Aortic smooth muscle cell (primary cell): ENCODE results near the genes C1QL4 and COX14.

DNA sequence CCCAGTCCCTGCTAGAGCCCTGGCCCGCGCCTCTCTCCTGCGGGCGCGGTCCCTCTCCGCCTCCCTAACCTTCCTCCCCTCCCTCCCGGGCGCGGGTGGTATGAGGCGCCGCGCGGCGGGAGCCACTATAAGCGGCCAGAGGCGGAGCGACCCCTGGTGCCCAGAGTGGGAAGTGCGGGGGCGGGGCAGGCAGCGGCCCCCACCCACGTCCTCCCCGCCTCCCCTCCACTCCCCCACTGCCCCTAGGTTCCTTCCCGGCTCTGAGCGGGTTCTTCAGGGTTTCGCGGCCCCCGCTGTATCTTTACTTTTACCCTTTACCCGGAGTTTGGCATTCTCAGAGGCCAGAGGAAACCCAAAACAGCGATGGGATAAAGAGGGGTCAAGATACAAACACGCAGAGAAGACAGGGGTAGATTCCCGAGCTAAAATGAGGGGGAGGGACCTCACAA is at the start of gene C1QL4:
C1QL4 (minus strand) TSS at position 102 of the 449 bp plus-strand sequence.
- RRBS: 2% methylated on average over 6 of the region's 31 CpGs

DNA sequence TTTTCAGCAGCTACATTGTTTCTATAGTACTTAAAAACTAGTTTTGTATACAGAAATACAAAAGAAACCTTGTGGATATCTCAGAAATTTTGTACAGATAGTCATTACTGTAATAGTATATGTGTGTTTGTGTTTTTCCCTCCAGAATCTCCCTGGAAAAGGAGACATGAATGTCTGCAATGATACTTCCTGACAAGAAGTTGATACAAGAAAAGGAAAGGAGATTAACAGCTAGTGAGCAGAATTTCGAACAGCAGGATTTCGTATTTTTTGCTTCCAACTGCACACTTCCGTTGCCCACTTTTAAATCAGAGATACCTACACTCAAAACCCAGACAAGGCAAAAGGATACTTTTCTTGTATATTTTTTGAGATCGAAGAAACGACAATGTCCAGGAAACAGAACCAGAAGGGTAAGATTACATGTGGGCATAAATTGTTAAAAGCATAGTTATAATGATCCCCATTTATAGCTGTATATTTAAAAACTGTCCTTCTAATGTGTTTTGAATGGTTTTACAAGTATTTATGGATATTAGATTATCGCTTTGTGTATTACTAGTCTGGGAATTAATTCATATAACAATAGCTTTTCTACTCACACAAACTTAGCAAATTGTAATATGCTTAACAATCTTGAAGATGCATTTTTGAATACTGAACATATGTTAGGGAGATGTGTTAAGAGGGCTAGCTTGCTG is 78.1 kb upstream of the KCNH3 start:
- RRBS: no CpG with 5 or more reads among the region's 6 CpGs

DNA sequence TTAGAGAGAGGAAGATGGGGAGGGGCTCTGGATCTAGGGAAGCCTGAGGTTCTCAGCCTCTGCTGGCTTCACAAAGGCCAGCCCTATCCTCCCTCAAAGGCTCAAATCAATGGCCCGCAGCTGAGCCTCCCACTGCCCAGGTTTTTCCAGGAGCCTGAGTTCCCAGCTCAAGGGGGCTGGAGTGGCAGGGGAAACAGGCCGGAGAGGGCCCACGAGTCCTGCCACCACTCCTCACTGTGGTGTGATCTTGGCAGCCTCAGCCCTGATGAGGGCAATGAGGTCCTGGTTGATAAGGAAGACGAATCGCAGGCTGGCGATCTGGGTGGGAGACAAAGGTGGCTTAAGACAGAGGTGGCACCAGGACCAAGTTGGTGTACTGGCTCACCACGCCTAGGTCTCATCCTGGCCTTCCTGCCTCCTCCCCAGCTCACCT is 9.5 kb downstream of the MCRS1 start:
- RRBS: no CpG with 5 or more reads among the region's 7 CpGs

DNA sequence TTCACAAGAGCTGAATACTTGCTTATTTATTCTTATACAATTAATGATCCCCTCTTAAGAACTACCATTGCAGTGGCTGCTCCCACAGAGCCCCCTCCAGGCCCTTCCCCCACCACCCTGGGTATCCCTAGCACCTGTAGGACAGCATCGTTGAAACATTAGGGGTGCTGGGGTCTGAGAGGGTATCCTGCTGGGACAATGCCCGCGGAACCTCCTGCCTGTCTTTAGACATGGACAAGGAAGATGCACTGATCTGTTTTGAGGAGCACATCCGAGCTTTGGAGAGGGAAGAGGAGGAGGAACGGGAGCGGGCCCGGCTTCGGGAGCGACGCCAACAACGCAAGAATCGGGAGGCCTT is 13.1 kb downstream of the PRPF40B start:
- RRBS: no CpG with 5 or more reads among the region's 12 CpGs

DNA sequence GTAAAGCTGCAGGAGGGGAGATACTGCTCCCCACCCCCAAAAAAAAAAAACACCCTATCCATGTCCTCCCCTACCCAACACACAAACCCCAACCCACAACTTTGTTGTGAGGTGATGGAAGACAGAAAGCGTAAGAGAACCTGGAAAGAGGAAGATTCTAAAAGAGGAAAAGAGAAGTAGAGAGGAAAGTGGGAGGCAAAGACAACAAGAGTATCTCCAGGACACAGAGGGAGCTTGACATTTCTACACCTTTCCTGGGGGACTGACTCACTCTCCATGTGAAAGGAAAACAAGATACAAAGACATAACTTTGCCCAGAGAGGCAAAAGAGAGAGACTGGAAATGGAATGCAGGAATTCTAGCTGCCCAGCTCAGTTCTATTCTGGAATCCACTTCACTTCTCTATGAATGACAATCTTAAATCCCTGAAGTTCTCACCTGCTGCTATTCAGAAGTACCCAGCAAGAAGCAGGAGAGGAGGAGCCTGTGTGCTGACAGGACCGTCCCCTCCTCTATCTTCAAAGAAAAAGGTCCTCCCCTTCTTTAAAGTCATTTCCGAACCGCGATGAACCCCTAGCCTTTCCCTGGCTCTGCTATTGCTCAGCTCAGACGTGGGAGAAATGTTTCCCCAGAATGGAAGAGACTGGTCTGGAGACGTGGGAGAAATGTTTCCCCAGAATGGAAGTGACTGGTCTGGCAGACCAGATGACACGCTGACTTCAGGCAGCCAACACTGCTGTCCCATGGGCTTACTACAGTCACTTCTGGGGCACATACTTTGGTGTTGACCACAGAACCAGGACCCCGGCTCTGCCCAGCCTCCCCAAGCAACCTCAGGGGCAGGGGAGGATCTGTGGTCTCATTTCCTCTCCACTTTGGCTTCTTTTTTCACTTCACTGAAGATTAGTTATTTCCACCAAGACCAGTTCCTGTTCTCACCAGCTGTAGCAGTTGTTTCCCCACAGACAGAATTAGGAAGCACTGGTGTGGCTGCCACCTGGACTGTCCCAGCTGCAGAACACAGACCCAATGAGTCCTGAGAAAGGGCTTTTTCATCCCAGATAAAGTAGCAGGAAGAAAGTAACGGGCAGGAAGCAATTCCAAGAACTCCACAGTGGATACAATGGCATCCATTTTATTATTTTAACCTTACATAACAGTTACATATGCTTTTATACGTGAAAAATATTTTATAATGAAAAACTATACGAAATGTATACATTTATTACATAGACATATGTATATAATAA is 8.3 kb downstream of the FMNL3 start:
- RRBS: no CpG with 5 or more reads among the region's 12 CpGs

DNA sequence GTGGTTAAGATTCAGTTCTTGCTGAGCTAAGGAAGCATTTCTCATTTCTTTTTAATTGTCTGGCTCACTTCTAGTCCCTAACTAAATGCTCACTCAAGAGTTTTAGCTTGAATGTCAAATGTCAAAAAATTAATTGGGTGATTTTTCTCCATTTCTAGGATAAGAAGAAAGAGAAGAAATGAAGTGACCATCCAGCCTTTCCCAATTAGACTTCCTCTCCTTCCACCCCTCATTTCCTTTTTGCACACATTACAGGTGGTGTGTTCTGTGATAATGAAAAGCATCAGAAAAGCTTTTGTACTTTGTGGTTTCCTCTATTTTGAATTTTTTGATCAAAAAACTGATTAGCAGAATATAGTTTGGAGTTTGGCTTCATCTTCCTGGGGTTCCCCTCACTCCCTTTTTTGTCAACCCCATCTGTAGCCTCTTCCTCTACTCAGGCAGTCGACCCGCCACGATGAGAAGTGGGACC is 21.4 kb downstream of the TMBIM6 start:
- RRBS: no CpG with 5 or more reads among the region's 3 CpGs

GRCh38 chr12:49795014-49795424 is 33.2 kb downstream of the NCKAP5L start:
- RRBS: no CpG with 5 or more reads among the region's 16 CpGs

DNA sequence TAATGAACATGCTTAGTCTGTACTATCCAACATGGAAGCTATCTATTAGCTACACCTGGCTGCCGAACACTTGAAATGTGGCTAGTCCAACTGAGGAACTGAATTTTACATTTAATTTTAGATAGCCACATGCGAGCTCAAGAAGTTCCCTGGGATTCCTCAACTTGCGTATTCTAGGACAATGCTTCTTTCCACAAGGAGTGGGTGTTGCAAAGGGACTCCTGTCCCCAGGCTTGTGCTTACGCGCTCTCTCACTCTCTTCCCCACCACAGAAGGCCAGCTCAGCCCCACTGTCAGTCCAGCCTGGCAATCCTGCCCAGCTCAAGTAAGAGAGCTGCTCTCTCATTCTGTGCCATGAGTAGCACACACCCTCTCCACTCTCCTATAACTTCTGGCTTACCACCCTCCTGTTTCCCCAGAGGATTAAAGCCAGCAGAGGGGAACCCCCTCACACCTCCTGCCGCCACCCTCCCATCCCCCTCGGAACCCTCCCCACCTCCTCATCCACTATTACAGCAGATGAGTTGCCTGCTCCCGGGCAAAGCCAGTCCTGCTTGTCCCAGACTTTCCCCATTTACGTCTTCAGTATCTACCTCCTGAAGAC is 17.1 kb downstream of the NCKAP5L start:
- RRBS: no CpG with 5 or more reads among the region's 9 CpGs

GRCh38 chr12:49838371-49838953 is 4.4 kb downstream of the BCDIN3D start:
- RRBS: no CpG with 5 or more reads among the region's 10 CpGs

- RRBS: no CpG with 5 or more reads among the region's 11 CpGs
These were observed 983 bp downstream of the FAIM2 start for GRCh38 chr12:49902575-49903259.

GRCh38 chr12:49962712-49963376 is 1.2 kb downstream of the AQP5 start:
- RRBS: no CpG with 5 or more reads among the region's 15 CpGs

DNA sequence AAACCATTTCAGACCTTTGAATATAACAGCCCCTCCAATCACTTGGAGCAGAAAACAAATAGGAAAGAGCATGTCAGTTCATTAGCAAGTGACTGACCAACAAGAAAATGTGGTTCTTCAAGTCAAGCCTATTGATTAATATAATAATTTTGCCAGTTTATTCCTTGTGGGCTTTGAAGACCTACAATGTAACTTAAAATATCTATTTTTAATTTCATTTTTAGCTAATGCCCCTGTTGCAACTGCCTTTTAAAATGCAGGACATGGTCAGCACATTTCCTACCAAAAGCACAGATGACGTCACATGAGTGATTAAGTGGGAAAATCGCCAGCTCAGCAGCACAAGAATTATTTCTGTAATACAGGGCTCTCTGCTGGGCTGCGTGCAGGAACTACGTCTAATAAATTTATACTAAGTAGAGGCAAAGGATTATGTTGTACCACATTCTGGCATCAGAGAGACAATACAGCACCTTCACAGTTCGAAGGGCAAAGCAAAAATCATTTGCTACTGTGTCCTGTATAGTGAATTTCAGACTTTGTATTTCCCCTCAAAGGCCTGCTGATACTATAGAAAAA is 8.3 kb downstream of the RACGAP1 start:
- RRBS: no CpG with 5 or more reads among the region's 5 CpGs

GRCh38 chr12:50017505-50017955 is 7.8 kb downstream of the RACGAP1 start:
- RRBS: no CpG with 5 or more reads among the region's 7 CpGs

GRCh38 chr12:50082254-50083207 is 2.6 kb upstream of the SMARCD1 start:
- RRBS: no CpG with 5 or more reads among the region's 14 CpGs

GRCh38 chr12:50085585-50085993 is 447 bp downstream of the SMARCD1 start:
- RRBS: no CpG with 5 or more reads among the region's 10 CpGs

- RRBS: 5% methylated on average over 13 of the region's 56 CpGs
These were observed at the start of gene COX14 for GRCh38 chr12:50111639-50112365. TSS of gene COX14 (plus strand) at chr12:50112236.

DNA sequence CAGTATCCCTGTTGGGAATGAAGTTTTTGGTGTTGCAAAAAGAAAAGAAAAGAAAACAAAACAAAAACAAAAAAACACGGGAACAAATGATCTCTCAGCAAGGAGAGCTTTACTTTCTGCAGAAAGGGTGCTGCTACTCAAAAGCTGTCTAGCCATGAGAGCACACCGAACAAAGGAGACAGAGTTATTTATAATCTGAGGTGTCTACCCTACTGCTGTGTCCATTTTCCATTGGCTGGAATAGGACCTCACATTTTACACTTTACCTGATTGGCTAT is 2.9 kb upstream of the CERS5 start:
- RRBS: no CpG with 5 or more reads among the region's 2 CpGs

GRCh38 chr12:50186604-50187035 is 19.5 kb upstream of the CERS5 start:
- RRBS: no CpG with 5 or more reads among the region's 2 CpGs

GRCh38 chr12:50188286-50188881 is 21.2 kb upstream of the CERS5 start:
- RRBS: no CpG with 5 or more reads among the region's 5 CpGs

DNA sequence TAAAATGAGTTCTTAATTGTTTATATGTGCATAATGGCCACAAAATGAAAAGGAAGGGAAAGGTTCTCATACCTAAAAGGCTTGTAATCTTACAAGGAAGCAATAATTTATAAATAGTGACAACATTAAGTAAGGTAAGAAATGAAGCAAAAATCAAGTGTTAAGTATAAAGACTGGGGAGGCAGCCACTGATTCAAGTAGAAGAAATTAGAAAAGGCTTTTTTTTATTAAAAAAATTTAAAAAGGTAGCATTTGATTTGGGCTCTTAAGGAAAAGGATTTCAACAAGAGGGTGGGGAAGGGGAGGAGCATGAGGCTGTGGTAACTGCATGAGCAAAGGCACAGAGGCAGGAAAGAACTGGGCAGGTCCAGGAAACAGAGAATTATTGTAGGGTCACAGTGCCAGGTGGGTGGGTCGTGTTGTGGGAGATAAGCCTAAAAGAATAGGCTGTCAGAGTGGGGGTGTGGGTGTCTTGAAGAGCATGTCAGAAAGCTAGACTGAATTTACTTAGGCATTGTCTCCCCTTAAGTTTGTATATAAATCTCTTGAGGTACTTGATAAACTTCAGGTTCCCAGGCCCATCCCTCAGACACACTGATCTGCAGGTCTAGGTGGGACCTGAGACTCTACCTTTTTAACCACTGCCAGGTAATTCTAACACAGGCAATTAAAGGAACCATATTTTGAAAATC is 7.8 kb downstream of the LIMA1 start:
- RRBS: no CpG with 5 or more reads among the region's 1 CpG